ENCODE measurements around a stretch of chr6.

DNA sequence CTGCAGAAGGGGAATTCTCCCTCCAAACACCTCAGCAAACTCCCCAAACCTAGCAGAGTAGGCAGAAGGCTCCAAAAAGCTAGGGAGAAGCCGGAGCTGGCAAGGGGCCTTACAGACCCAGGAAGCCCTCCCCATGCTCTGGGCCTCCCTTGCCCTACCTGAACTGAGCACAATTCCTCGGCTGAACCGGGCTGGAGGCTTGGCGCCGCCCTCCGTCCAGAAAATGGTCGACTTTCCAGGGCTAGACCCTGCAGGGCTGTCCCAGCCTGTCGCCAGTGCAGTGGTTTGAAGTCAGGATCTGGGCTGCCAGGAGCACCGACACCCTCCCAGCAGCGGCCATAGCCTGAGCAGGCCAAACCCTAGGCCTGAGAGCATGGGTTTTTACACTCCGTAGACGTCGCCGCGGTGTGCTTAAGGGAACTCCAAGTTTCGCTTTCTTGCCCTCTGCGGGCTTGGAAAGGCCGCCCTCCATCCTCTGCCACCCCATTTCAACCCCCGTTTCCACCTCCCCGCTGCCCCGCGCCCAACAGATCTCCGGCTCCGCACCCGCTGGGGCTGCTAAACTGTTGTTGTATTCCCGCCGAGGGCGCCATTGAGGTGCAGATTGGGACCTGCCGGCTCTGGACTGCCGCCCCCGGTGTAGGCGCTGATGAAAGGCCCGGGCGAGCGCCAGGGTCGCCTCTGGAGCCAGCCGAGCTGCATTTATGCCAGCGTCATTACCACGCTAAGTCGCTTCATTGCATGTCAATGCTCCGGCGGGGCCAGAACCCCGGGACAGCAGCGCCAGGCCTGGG is 2.1 kb upstream of the TFAP2A start:
- PRO-cap: no peak

DNA sequence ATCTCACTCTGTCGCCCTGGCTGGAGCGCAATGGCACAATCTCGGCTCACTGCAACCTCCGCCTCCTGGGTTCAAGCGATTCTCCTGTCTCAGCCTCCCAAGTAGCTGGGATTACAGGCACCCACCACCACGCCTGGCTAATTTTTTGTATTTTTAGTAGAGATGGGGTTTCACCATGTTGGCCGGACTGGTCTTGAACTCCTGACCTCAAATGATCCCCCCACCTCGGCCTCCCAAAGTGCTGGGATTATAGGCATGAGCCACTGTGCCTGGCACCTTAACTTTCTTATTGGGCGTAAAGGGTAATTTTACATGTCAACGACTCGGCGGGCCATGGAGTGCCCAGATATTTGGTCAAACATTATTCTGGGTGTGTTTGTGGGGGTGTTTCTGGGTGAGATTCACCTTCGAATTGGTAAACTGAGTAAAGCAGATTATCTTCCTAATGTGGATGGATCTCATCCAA is 35.3 kb upstream of the GCNT2 start:
- PRO-cap: no peak

- PRO-cap: no peak
Measured at GRCh38 chr6:10531503-10531994, 10.4 kb downstream of the GCNT2 start.

DNA sequence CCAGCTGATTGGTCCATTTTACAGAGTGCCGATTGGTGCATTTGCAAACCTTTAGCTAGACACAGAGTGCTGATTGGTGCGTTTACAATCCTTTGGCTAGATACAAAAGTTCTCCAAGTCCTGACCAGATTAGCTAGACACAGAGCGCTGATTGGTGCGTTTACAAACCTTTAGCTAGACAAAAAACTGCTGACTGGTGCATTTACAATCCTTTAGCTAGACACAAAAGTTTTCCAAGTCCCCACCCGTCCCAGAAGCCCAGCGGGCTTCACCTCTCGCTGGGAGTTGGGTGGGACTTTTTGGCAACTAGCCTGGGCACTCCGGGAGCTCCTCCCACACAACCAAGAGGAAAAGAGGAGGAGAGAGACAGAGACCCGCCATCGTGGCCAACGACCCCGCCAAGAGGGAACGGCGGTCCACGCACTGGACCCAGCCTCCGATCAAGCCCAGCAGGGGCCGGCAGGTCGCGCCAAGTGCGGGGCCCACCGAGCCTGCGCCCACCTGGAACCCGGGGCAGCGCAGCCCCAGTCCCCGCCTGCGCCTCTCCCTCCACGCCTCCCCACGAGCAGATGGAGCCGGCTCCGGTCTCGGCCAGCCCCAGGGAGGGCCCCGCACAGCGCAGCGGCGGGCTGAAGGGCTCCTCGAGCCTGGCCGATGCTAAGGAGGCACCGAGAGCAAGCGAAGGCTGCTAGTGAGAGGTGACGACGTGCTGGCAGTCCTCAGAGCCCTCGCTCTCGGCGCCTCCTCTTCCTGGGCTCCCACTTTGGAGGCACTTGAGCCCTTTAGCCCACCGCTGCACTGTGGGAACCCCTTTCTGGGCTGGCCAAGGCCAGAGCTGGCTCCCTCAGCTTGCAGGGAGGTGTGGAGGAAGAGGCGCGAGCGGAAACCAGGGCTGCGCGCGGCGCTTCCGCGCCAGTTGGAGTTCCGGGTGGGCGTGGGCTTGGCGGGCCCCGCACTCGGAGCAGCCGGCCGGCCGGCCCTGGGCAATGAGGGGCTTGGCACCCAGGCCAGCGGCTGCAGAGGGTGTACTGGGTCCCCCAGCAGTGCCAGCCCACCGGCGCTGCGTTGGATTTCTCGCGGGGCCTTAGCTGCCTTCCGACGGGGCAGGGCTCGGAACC is 2.8 kb upstream of the TMEM14C start:
- PRO-cap: bidirectional peak, plus-strand start at position 574 of the sequence, minus-strand start at position 563 of the sequence; bidirectional peak, plus-strand start at position 961 of the sequence, minus-strand start at position 857 of the sequence

- PRO-cap: no peak
Measured at GRCh38 chr6:10787884-10788264, 40.3 kb downstream of the TMEM14B start.

DNA sequence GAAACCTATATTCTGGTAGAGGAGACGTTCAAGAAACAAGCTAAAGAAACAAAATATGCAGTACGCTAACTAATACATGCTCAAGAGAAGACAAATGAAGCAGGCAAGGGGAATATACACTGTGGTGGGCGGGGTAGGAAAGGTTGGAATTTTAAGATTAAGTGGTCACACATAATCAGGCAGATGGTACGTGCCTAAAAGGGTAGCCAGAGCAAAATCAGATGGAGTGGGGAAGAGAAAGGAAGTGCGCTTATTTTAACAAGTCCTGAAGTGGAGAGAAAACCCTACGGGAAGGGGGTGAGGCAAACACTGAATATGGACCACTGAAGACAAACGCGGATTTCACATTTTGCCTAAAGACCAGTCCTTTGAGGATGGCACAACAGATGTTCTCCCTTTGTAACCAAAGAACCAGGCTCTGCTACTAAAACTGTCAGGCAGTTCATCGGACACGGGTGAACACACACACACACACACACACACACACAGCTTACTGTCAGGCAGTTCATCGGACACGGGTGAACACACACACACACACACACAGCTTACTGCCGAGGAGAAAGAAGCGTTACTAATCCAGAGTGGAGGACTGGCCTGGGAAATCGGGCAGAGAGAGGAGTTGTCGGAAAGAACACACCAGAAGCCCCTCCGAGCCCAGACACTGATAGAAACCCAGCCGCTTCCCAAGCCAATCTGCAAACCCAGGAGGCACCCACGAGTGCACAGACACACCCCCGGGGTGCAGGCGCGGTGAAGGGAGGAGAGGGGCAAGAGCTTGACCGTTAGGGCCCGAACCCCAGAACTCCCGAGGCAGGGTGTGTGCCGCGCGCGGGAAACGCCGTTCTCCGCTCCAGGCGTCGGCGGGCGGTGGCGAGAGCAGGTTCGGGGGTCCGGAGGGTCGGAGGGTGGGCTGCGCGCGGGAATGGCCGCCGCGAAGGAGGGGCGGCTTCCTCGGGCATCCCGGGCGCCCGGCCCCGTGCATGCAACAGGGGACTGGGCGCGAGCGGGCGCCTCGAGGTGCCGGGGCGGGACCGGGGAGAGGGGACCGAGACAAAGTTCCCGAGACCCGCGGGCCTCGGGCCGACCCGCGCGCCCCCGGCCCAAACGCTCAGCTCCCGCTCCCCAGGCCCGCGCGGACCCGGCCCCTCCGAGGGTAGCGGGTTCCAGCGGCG is 773 bp downstream of the ELOVL2 start:
- PRO-cap: no peak

- PRO-cap: no peak
Measured at GRCh38 chr6:11154011-11154343, 42.5 kb upstream of the ERVFRD-1 start.

DNA sequence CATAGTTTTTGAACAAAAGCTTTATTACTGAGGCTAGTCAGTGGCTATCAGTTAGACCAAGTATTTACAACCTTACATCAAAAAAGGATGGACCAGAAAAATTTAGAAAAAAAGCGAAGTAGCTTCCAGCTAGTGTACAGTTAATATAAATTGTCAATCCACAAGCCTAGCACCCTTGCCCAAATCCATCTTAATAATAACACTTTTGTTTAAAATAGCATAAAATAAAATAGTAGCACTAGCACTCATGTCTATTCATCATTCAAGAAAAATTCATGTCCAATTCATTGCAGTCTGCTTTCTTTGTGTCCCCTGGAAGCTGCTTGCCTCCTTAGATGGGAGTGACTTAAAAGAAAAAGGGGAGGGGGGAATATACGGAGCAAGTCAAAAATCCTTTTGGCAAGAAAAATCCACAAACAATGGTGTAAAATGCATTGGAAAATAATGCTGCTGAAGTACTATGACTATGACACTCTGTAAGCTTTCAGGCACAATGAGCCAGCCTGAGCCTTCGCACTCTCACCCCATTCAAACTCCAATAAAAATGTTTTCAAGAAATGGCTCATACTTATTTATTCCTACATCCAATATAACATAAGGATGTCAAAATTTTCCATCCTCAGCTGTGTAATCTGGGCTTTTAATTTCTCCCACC is 985 bp downstream of the NEDD9 start:
- PRO-cap: bidirectional peak, plus-strand start outside the sequence, minus-strand start at position 540 of the sequence

GRCh38 chr6:11270279-11270907 is 37.9 kb upstream of the NEDD9 start:
- PRO-cap: no peak

DNA sequence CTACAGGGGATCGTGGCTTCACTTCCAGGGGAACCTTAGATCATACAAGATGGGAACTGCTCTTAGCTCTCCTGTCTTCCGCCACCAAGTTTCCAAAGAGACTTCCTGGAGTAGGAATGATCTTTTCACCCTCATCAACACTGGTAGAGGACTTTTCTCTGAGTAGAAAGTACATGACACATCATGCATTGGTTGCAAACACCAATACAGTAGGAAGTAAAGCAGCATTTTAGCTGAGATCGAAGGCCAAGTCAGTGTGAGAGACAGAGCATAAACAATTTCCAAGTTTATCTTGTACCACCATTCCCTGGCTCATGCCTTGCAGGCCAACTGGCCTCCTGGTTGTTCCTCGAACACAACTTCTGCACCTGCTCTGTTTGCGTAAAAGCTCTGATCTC is 113.1 kb upstream of the NEDD9 start:
- PRO-cap: no peak

- PRO-cap: no peak
Measured at GRCh38 chr6:11403976-11404435, 133.5 kb upstream of the TMEM170B start.

DNA sequence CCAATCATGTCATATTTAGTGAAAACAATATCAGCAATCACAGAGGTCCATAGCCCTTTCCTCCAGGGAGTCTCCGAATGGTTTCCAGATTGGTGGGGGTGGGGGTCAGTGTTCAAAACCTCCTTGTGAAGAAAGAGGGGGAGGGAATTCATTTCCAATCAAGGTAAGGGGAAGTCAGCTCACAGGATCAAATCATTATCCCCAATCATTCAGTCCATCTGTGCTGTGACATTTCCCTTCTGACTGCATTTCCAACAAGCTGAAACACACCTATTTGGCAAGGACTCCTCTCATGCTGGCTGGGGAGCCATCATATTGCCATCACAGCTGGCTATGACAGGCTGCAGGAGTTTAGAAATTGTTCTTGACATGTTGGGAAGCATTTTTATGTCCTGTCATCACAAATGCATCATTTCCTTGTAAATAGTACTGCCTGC is 114.0 kb upstream of the TMEM170B start:
- PRO-cap: no peak

DNA sequence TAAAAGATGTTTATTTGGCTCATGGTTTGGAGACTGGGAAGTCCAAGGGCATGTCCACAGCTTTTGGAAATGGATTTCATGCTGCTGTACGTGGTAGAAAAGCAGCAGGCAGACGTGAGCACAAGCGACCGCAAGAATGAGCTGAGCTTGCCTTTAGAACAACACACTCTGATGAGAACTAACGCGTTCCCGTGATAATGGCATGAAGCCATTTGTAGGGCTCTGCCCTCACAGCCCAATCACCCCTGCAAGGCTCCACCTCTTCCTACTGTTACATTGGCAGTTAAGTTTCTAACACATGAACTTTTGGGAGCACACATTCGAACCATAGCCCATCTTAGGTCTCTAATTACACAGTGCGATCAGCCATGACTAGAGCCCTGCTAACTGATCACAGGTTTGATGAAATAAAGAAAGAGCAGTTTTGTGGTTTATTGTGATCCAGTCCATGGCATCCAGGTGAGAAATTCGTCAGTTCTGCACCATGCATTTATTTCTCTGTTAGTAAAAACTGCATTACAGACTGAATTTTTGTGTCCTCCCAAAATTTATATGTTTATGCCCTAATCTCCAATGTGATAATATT is 107.4 kb upstream of the TMEM170B start:
- PRO-cap: no peak

- PRO-cap: unidirectional peak, minus-strand start at chr6:11609295
Measured at GRCh38 chr6:11609056-11609585, 71.6 kb downstream of the TMEM170B start.

DNA sequence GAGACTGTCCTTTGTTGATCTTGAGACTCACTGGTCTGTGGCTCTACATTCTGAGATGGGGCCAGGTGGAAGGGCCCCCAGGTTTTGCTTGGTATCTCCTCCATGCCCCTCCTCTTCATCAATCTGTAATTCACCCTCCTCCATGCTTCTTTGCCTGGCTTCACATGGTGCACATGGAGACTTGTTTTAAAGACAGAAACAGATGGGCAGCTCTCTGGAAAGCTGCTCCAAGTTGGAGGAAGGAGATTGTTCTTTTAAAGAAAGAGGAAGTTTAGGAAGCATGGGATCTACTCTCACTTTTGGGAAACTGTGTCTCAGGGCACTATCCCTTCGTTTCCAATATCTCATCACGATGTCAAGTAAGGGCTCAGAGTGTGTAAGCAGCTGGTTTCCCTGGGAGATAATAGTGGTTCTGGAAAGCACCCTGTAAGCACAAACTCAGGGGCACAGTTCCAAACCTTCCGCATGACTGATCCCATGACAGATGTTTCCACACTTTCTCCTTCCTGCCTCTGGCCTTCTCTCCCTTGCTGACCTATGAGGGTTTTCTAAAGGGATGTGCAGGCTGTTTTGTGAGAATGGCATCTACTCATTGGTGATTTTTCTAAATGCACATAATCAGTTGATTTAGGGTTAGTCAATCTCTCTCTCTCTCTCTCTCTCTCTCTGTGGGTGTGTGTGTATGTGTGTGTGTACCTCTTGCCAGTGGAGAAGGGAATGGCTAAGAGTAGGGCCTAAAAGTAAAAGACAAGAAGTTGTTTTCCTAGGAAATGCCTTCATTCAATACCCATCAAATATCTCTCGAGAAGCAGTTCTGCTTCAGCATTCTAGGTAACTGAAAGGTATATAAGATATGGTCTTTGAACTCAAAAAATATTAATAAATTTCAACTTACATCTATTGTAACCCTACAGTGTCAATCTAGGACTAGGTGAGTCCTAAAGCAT is 33.8 kb downstream of the ADTRP start:
- PRO-cap: no peak

DNA sequence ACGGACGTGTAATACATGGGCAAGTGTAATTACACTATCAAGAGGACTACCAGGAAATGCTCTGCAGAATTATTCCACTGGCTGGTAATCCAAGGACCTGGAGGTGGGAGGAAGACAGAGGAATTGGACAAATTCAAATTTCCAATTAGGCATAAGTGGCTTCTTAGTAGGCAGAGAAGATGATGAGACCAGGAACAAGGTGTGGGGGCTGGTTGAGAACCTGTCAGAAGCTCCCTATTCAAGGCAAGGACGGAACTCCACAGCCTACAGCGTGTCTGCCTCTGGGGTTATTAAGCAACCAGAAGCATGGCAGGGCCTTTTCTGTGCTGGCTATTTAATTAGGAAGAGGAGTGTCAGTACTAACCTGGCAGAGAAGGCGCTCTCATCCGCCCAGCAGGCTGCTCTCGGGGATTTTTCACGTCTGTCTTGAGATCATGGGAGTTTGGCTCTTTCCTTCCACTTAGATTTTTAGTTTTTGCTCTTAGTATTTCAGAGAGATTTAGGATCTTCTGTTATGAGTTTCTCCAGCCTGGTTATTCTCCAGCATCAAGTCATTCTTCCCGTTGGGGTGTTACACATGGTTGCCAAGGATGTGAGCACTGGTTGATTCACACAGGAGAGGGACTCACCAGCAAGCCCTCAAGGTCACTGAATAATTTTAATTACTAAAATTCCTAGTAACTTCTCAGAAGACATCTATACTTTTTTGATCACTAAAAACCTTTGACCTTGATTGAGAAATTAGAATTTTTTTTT is 23.9 kb downstream of the ADTRP start:
- PRO-cap: no peak

DNA sequence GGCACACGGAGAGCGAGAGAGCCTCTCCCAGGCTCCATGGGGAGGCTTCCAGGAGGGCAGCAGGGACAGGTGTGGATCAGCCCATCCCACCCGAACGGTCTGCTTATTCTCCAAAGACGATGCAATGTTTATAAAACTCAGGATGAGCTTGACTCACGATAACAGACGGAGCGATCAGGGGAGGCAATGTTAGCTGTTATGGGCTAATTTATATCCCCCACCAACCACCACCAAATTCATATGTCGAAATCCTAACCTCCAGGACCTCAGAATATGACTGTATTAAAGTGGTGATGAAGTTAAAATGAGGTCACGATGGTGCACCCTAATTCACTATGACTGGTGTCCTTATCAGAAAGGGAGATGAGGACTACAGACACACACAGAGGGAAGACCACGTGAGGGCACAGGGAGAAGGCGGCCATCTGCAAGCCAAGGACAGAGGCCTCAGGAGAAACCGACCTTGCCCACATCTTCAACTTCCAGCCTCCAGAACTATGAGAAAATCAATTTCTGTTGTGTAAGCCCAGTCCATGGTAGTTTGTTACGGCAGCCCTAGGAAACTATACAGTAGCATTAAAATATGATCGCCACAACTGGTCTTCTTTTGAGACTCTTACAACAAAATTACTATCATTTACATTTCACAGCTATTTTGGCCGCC is 7.0 kb downstream of the ADTRP start:
- PRO-cap: no peak

- PRO-cap: no peak
Measured at GRCh38 chr6:11774600-11774819, 4.1 kb downstream of the ADTRP start.

DNA sequence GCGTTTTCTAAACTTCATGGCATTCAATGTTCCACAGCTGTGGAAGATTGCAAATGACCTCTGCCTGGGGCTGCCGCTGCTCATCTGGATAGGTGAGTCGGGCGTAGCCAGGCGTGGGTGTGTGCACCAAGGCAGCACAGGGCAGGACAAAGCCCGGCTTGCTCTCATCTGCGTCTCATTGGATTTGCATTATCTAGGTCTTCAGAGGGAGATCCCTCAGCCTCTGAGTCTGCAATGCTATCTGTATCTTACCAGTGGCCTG is 27.0 kb upstream of the ADTRP start:
- PRO-cap: no peak

- PRO-cap: no peak
Measured at GRCh38 chr6:11806529-11807295, 28.1 kb upstream of the ADTRP start.

All from ReNcell CX (cell line).